Mammary epithelial cell (primary cell): ENCODE data around the genes TMCO2 and KCNQ4.

DNA sequence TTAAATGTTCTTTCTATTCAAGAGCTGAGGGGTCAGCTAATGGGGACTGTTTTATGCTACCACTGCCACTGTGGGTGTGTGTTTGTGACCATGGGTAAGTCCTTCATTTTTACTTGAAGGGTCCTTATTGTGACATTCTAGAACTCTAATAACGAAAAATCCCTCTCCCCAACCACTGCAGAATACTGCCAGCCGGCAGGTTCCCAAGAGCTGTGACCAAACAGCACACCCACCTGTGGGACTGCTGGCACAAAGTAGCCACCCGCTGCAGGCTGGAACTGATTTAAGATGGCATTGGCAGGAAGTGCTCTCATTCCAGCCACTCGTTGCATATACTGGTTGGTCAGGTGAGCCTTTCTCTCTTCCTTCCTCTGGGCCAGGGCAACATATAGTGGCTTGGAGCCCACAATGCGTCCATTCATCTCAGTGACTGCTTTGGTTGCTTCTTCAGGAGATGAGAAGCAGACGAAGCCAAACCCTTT, 11.7 kb downstream of the PABPC4 start:
- CAGE, long polyA plus RNA: no peak
- RRBS: no CpG with 5 or more reads among the region's 6 CpGs

GRCh38 chr1:39680837-39681202, 8.9 kb upstream of the NT5C1A start:
- CAGE, long polyA plus RNA: no peak
- RRBS: 87% methylated on average over 4 of the region's 4 CpGs

- CAGE, long polyA plus RNA: no peak
- RRBS: no CpG with 5 or more reads among the region's 7 CpGs
Observed at GRCh38 chr1:39757392-39758157, 13.6 kb downstream of the OXCT2 start.

- CAGE, long polyA plus RNA: no peak
- RRBS: 12% methylated on average over 3 of the region's 8 CpGs
Observed at GRCh38 chr1:39799778-39799977, 11.0 kb upstream of the BMP8B start.

GRCh38 chr1:39845290-39846250, 37.7 kb downstream of the TRIT1 start:
- CAGE, long polyA plus RNA: no peak
- RRBS: no CpG with 5 or more reads among the region's 8 CpGs

- CAGE, long polyA plus RNA: no peak
- RRBS: no CpG with 5 or more reads among the region's 8 CpGs
Observed at GRCh38 chr1:39952318-39953077, 2.4 kb upstream of the MFSD2A start.

DNA sequence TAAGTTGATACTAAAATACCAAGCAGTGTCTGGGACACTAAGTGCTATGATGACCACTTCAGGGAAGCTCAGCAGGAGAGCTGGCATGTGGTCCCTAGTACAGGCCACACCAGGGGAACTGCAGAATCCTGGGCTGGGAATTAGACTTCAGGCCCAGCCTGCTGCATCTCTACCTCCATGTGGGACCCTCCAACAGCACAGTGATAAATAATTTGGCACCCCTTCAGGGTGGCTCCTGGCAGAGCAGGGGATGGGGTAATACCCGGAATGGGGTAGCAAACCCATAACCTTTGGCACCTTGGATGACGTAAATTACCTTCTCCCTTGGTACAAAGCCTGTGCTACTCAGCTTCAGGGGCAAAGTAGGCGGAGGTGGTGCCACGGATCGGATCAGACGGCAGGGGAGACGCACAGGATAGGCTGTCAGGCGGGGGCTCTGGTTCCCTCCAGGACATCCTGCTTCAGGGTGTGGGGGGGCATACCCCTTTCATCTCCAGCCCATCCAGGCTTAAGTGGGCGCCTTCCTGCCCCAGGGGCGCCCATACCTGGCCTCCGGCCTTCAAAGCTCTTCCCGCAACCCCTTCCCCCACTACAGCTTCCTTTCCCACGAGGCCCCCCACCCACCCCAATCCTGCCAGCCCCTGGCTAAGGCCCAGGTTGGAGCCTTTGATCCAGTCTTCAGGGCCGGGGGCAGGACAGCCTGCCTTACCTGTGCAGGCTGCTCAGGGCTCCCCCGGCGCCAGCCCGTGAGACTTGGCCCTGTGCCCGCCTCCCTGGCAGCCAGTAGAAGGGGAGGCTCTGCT, 5.0 kb downstream of the MFSD2A start:
- CAGE, long polyA plus RNA: no peak
- RRBS: 2% methylated on average over 2 of the region's 18 CpGs

DNA sequence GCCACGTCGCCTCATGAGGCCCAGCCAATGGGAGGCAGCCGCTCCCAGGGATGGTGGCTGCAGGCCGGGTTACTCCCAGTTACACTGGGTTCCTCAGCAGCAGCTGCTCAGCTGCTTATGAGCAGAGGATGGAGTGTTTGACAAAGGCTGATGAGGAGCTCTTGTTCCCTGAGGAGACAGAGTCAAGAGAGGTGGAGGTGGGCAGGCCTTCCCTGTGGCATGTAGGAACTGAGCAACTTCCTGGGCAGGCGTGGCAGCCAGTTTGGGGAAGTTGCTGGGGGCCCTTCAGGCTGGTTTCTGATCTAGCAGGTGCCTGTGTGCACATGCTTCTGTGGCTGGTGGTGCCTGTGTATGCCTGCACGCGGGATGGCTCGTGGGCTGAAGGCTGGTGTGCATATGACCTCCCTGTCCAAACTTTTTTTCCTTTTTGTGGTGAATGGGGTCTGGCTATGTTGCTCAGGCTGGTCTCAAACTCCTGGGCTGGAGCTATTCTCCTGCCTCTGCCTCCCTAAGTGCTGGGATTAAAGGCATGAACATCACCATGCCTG, 5.7 kb downstream of the MFSD2A start:
- CAGE, long polyA plus RNA: no peak
- RRBS: no CpG with 5 or more reads among the region's 8 CpGs

- CAGE, long polyA plus RNA: no peak
- RRBS: no CpG with 5 or more reads among the region's 13 CpGs
Observed at GRCh38 chr1:40041168-40041621, 666 bp downstream of the CAP1 start.

GRCh38 chr1:40132693-40133379, 28.4 kb upstream of the RLF start:
- CAGE, long polyA plus RNA: no peak
- RRBS: 5% methylated on average over 5 of the region's 45 CpGs

DNA sequence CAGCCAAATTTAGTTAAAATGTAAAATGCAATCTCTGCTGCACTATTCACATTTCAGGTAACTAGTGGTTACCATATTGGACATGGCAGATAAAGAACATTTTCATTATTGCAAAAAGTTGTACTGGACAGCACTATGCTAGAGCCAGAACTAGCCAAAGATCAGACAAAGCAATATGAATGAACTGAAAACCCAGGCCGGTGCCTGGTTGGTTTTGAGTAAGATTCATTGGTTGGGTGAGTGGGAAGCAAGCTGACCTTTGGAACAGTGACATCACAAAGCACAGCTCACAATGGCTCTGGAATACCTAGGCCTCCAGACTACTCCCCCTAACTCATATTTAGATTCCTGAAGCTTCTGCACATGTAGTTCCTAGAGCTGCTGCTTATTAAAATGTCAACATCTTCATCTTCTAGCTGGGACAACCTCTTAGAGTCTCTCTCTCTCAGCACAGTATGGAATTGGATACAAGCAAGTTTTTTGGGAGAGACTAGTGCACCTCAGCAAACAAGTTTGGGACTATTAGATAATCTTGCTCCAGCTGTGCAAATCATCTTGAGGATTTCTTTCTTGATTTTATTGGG, at the start of gene TMCO2:
TMCO2 (plus strand) TSS at position 337 of the 584 bp plus-strand sequence.
- CAGE, long polyA plus RNA: no peak
- RRBS: no CpG with 5 or more reads among the region's 1 CpG

DNA sequence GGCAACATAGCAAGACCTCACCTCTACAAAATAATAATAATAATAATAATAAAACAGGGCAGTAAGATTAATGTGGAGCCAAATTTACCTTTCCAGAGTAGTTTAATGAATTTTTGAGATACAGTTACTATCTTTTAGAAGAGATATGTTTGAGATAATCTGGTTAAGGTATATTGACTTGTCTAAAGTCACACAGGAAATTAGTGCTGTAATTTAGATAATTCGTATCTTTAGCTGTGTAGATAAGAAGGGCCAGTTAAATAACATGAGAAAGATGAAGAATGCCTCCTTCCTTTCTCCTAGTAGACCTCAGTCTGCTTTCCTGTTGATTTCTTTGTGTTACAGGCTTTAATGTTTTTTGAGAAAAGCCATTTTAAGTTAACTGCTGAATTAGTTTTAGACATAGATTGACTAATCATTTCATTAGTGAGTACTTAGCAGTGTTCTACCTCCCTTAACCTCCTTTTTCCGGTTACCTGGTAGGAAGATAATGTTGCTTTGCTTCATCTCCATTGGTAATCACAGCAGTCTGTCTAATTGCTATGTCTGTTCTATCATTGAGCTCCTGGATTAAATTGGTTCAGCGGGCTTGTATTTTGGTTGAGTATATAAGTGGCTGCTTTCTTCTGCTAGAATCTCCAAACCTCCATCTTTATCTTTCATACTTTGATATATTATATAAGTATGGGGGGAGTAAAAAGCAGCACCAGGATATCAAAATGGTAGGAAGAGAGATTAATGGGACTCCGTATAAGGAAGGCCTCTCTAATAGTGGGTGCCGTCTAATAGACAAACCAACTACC, 22.2 kb downstream of the SMAP2 start:
- CAGE, long polyA plus RNA: no peak
- RRBS: no CpG with 5 or more reads among the region's 5 CpGs

- CAGE, long polyA plus RNA: no peak
- RRBS: no CpG with 5 or more reads among the region's 7 CpGs
Observed at GRCh38 chr1:40399803-40401017, 26.7 kb downstream of the SMAP2 start.

DNA sequence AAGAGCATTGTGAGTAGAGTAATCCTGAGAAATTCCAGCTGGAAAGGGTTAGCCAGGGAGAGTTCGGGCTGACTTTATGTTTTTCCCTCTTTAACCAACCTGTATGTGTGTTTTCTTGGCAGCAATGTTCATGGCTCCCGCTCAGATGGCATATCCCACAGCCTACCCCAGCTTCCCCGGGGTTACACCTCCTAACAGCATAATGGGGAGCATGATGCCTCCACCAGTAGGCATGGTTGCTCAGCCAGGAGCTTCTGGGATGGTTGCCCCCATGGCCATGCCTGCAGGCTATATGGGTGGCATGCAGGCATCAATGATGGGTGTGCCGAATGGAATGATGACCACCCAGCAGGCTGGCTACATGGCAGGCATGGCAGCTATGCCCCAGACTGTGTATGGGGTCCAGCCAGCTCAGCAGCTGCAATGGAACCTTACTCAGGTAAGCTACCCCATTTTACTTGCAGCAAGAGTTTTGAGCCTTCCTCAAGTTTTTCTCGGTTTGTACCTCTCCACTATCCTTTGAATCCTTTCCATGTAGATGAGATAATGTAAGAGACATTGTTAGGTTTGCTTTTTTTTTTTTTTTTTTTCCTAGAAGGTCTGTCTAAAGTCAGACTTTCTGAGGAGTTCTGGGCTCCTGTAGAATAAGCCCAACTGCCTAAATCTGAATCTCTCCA, 33.5 kb upstream of the ZFP69B start:
- CAGE, long polyA plus RNA: no peak
- RRBS: no CpG with 5 or more reads among the region's 5 CpGs

DNA sequence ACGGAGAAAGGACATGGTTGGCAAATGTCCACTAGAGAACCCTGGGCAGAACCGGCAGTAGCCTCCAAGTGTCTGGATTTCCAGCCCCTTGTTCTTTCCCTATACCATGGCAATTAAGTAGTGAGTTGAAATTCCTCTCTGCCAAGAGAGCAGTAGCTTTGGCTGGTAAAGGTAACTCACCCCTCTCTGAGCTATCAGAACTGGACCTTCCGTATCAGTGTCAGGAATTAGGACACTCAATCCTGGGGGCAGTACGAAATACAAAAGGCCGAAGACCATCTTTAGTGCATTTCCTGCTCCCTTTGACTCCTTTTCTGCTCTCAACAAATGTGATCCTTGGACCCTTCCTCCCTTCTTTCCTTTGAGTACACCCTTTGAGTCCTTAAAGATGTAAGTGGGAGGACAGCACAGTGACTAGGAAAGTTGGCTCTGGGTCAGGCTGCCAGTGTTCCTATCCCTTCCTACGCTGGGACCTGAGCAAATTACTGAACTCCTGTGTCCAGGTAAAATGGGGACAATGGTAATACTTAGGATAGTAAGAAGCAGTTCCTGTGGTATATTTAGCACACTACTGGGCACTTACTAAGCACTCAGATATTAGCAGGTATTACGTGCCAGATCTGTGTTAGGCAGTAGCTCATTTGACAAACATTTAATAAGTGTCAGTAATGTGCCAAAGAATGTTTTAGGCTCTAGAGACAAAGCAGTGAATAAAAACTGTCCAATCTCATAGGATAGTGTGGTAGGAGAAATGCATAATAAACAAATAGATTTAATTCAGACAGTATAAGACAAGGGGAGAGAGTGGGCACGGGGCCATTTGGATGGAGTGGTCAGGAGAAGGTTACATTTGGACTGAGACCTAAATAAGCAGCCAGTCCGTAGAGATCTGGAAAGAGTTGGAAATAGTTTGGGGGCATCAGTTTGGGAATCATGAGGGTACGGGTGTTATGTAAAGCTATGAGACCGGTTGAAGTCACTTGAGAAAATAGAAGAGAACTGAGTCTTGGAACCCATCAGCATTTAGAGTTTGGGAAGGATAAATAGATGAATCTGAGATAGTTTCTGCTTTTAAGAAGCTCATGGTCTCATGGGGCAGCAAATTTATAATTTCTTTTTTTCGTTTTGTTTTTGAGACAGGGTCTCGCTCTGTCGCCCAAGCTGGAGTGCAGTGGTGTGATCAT, 26.3 kb upstream of the ZFP69B start:
- CAGE, long polyA plus RNA: no peak
- RRBS: no CpG with 5 or more reads among the region's 14 CpGs

GRCh38 chr1:40783594-40784043, at the start of gene KCNQ4:
Gene KCNQ4 (plus strand): TSS chr1:40783787.
- CAGE, long polyA plus RNA: no peak
- RRBS: 1% methylated on average over 23 of the region's 67 CpGs

GRCh38 chr1:40807956-40808447, 24.4 kb downstream of the KCNQ4 start:
- CAGE, long polyA plus RNA: no peak
- RRBS: no CpG with 5 or more reads among the region's 5 CpGs

DNA sequence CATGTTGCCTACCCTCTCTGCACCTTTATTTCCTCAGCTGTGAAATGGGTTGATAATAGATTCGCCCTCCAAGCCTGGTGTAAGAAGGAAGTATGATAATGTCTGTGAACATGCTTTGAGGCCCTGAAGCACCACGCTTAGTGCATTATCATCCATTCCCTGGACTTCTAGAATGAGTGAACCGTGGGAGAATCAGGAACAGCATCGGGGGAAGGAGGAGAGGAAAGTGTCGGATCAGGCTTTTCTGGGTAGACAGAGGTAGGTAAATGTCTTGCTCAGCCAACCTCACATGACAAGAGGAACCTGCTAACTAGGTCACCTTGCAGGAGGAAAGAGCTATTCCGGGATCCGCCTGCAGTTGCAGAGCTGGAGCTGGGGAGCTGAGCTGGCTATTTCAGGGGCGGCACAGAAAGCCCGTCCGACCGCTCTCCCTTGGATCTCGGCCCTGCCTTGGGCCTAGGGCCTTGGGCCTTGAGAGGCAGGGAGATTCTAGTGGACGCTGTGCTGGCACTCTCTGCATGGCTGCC, 56.7 kb upstream of the CTPS1 start:
- CAGE, long polyA plus RNA: no peak
- RRBS: no CpG with 5 or more reads among the region's 13 CpGs

GRCh38 chr1:41022624-41023061, 1.1 kb upstream of the SLFNL1 start:
- CAGE, long polyA plus RNA: no peak
- RRBS: no CpG with 5 or more reads among the region's 9 CpGs

DNA sequence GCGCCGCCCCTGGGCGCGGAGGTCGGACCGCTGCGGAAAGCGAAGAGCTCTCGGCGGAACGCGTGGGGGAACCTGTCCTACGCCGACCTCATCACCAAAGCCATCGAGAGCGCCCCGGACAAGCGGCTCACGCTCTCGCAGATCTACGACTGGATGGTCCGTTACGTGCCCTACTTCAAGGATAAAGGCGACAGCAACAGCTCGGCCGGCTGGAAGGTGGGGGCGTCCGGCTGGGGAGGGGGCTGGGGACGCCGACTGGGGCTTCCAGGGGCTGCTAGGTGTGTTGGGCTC, 120.0 kb upstream of the SCMH1 start:
- CAGE, long polyA plus RNA: no peak
- RRBS: under 1% methylated on average over 8 of the region's 30 CpGs